ENCODE measurements around a stretch of chr6.

DNA sequence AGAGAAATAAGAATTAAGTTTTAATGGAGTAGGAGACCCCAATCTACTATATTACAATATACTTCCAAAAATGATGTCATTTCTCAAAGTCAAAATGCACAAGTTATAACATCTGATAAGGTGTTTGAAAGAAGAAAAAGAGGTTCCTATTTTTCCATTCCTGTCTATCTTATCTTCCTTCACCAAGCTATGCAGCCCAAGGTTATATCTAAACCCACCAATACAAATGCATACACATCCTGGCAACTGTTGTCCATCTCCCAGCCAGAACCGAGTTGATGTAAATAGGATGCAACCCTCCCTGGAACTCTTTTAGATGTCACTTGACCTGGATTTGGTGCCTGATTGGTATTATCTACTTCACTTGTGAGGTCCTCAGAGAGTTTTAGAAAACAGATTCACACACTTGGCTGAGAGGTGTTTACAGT lies 10.5 kb downstream of the NEDD9 start:
- RAMPAGE, long total RNA, result no peak
- RRBS, result no CpG with 5 or more reads among the region's 1 CpG

- RAMPAGE, long total RNA, result no peak
- RRBS, result no CpG with 5 or more reads among the region's 8 CpGs
These were observed 1.8 kb downstream of the NEDD9 start for GRCh38 chr6:11230443-11231355.

DNA sequence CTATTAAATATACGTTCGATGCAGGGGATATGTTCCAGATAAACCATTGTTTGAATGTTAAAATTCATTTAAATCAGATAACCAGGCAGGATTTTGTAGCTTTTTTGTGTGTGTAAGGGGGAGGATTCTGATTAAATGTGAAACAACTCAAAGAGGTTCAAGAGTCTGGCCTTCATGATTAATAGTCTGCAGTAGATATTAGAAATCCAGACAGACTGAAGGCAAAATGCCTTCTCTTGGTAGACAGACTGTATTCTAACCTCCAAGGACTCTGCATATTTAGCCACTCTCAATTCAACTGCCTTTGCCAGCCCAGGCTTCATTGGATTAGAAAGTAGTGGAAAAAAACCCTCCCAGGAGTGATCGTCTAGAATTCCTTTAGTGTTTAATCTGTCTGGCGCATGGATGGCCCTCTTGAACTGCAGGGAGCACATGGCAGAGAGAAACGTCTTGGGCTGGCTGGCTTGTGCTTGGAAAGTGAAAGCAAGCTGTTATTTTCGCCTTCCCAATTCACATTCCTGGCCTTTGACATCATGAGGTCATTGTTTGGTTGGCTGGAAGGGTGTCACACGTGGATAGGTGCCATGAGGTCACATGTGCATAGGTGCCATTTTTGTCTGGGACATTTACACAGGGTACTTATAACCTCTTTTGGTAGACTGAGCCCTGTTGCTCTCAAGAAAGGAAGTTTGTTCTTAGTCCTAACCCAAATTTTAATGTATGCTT lies 30.8 kb upstream of the NEDD9 start:
- RAMPAGE, long total RNA, result no peak
- RRBS, result no CpG with 5 or more reads among the region's 7 CpGs

- RAMPAGE, long total RNA, result no peak
- RRBS, result no CpG with 5 or more reads among the region's 4 CpGs
These were observed 64.5 kb upstream of the NEDD9 start for GRCh38 chr6:11296987-11297416.

GRCh38 chr6:11538778-11539059 lies 1.2 kb downstream of the TMEM170B start:
- RAMPAGE, long total RNA, result no peak
- RRBS, result no CpG with 5 or more reads among the region's 5 CpGs

DNA sequence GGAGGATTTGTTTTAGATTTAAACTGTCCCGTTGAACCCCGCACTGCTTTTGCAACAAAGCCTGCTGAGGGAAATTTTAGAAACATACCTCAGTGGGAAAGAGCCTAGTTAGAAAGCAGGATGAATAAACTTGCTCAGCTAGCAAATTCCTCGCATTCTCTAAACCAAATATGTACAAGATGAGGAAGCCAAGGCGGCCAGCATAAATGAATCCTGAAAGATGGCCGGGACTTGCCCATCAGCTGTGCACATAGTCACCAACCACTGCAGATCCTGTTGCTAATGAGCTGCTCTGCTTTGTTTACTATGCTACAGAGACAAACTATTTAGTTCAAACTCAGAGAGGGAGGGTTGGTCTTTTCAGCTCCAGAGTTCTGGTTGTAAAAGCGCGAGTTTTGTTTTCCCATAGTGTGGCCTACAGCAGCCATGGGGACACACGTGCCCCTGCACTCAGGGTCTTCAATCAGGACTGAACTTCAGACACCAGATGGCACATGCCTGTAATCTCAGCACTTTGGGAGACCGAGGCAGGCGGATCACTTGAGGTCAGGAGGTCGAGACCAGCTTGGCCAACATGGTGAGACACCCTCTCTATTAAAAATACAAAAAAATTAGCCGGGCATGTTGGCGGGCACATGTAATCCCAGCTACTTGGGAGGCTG lies 49.1 kb downstream of the TMEM170B start:
- RAMPAGE, long total RNA, result no peak
- RRBS, result no CpG with 5 or more reads among the region's 13 CpGs

DNA sequence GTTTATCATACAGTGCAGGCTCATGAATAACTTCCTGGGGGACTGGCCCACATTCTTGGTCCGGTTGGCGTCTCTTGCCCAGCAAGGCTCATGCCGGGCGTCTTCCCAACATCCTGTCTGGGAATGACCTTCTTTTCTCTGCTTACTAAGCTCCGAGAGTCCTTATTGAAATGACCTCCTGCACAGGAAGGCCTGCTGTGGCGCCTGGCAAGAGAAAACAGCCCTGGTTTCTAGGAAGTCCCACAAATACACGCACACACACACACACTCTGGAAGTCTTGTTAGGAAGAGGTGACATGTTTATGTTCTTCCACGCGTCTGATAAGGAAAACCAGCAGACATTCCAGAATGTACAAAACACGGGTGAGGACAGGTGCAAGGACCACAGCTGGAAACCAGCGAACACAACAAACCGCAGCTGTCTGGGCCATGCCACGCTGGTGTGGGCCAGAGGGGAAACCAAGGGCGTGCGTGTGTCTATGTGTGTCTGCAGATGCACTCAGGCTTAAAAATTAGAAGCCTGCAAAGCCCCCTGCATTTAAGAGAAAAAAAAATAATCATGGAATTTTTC lies 72.1 kb downstream of the TMEM170B start:
- RAMPAGE, long total RNA, result no peak
- RRBS, result no CpG with 5 or more reads among the region's 15 CpGs

- RAMPAGE, long total RNA, result no peak
- RRBS, result no CpG with 5 or more reads among the region's 1 CpG
These were observed 113.2 kb downstream of the TMEM170B start for GRCh38 chr6:11650781-11651113.

- RAMPAGE, long total RNA, result no peak
- RRBS, result no CpG with 5 or more reads among the region's 9 CpGs
These were observed 55.4 kb downstream of the ADTRP start for GRCh38 chr6:11723122-11723716.

- RAMPAGE, long total RNA, result no peak
- RRBS, result no CpG with 5 or more reads among the region's 9 CpGs
These were observed 50.3 kb downstream of the ADTRP start for GRCh38 chr6:11728207-11728861.

GRCh38 chr6:11806529-11807295 lies 28.1 kb upstream of the ADTRP start:
- RAMPAGE, long total RNA, result no peak
- RRBS, result no CpG with 5 or more reads among the region's 15 CpGs

DNA sequence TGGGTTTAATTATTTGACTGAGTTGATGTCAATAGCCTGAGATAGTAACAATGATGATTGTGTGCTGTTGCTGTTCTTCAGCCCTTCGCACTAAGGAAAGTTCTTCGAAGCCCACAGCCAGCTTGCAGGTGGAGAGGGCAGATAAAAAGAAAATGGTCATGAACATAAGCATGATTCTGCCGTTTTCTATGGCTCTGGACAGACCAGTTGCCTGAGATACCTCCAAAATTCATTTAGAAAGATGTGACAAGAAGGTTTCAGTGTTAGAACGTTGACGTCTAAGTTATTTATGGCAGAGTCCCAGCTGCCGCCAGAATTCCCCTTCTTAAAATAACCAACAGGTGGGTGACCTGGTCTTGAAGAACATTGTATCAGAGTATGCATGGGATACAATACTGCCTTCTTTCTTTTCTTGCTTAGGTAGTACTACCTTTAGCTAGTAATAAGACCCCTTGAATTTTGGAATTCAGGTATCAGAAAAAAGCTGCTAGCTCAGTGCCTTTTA lies 55.6 kb upstream of the ADTRP start:
- RAMPAGE, long total RNA, result no peak
- RRBS, result no CpG with 5 or more reads among the region's 6 CpGs

- RAMPAGE, long total RNA, result no peak
- RRBS, result no CpG with 5 or more reads among the region's 6 CpGs
These were observed 102.8 kb upstream of the ADTRP start for GRCh38 chr6:11881415-11881891.

DNA sequence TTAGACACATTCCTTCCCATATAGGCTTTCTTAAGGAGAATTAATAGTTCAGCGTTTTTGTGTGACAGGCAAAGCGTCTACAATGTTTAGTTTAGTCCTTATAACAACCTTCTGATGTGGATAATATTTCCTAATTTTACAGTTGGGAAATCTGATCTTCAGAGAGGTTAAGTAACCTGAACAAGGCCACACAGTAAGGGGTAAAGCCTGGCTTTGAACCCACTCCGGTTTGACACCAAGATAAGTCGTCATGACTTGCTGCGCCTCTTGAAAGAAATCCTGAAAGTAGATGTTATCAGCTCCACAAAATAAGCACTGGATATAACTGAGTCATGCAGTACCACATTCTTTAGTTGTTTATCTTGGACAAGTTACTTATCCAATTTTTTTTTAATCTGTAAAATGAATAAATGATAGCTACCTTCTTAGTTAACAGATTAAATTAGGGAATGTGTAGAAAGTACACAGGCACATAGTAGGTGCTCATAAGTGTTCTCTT lies 1.9 kb downstream of the HIVEP1 start:
- RAMPAGE, long total RNA, result no peak
- RRBS, result no CpG with 5 or more reads among the region's 5 CpGs

DNA sequence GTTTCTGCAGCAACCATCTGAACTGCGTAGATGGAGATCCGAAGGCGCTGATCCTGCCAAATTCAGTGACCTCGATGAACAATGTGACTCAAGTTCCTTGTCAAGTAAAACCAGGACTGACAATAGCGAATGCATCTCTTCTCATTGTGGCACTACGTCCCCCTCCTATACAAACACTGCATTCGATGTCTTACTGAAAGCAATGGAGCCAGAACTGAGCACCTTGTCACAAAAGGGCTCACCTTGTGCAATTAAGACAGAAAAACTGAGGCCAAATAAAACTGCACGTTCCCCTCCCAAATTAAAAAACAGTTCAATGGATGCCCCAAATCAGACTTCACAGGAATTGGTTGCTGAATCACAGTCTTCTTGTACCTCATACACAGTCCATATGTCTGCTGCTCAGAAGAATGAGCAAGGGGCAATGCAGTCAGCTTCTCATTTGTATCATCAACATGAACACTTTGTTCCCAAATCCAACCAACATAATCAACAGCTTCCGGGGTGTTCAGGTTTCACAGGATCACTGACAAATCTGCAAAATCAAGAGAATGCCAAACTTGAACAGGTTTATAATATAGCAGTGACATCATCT lies 108.2 kb downstream of the HIVEP1 start:
- RAMPAGE, long total RNA, result no peak
- RRBS, result no CpG with 5 or more reads among the region's 9 CpGs

- RAMPAGE, long total RNA, result no peak
- RRBS, result no CpG with 5 or more reads among the region's 7 CpGs
These were observed 37.1 kb downstream of the EDN1 start for GRCh38 chr6:12327198-12327775.

DNA sequence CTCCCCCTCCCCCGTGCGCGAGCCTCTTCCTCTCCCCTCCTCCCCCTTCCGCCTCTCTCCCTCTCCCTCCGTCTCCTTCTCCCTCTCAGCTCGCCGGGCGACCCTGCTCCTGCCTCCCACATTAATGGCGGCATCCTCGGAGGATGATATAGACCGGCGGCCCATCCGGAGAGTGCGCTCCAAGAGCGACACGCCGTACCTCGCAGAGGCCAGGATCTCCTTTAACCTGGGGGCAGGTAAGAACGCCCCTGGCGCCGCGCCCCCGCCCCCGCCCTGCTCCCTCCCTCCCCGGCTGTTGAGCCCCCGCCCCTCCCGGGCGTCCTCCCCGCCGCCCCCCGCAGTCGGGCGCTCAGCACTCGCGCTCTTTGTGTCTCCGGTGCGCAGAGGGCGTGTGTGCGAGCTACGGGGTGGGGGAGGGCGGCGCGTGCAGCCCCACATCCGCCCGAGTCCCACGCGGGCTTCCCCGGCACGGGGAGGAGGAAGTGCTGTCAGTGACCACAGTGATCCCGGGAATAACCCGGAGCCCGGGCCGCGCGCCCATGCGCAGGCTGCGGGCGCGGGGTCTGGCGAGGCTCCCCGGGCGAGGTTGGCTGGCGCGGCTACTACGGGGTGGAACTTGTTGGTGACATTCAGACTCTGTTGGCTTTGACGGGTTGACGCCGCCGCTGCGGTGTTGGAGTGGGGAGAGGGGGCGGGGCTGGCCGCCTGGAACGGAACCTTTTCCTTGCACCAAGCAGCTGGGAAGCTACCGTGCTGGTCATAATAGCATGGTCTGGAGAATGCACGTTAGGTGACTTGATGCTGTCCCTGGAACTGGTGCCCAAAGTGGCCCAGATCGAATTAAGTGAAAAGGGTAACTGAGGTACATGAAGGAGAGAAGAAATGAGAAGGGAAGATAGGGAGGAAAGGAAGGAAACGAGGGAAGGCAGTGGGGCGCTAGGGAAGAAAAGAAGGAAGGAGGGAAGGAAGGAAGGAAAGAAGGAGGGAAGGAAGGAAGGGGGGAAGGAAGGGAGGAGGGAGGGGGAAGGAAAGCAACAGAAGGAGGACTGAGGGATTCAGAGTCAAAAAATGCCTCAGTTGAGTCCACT lies 33.3 kb downstream of the PHACTR1 start:
- RAMPAGE, long total RNA, result no peak
- RRBS, result 1% methylated on average over 34 of the region's 78 CpGs

GRCh38 chr6:13260704-13261341 lies 67.5 kb downstream of the TBC1D7 start:
- RAMPAGE, long total RNA, result no peak
- RRBS, result no CpG with 5 or more reads among the region's 7 CpGs

- RAMPAGE, long total RNA, result no peak
- RRBS, result 97% methylated on average over 9 of the region's 54 CpGs
These were observed 36.8 kb upstream of the TBC1D7 start for GRCh38 chr6:13365038-13365690.

DNA sequence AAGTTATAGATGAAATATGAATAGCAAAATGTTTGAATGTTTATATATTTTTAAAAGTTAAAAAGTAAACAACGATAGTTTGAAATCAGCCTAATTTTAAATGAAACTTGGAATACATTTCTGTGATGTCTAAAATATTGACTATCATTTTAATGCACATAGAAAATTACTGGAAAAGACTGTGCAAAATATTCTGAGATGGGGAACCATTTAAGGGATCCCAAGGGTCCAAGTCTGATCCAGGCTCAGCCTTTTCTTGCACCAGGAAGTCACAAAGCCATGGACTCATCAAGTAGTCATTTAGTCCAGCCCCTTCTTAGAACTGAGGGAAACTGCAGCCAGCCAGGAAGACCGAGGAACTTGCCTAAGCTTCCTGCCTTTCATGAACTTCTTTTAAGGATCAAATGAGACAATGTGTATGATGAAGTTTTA lies 75.7 kb upstream of the TBC1D7 start:
- RAMPAGE, long total RNA, result no peak
- RRBS, result no CpG with 5 or more reads among the region's 2 CpGs

Data from kidney epithelial cell (primary cell).